ENCODE results near the genes DHH and AQP2.

DNA sequence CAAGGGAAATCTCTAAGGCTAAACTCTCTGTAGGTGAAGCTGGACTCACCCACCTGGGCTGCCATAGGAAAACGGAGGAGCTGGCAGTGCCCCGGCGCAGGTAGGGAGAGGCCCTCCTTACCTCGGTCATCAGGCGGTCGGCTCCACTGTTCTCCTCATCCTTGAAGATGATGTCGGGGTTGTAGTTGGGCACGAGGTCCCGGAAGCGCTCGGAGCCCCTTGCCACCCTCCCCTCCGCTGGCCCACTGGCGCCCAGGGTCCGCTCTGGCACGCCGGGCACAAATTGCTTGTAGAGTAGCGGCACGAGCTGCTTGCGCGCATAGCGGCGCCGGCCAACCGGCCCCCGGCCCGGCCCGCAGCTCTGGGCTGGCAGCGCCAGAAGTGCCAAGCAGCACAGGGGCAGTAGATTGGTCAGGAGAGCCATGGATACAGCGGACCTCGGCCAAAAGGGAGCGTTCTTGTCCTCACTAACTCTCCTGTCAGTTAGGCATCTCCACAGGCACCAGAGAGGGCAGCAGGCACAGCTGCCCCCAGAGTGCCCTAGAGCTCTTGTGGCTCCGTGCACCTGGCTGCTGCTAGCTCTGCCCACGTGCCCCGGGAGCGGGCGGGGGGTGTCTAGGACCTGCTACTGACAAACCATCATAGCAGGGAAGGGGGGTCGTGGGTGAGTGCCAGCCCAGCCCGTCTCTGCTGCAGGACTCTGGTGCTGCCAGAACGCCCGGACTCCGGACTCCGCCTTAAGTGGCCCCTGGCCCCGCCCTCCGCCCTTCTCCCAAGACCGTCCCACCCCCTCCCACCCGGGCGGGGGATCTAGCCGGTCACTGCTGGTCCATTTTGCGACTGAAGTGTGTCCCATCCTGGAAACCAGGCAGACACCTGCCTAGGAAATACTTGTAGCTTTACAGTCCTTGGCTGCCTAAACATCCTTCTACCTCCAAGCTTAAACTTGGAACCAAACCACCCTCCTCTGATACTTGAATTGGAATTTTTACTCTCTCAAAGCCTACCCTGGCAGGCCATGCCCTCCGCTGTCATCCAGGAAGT is at the start of gene DHH:
Gene DHH, minus strand, starts transcription at position 713 of the 1,044 bp plus-strand sequence.
- PRO-cap, 4 experiments = peak in 2 of 4 experiments; most common plus-strand start position 846 of the sequence (in 1); most common minus-strand start position 689 of the sequence (in 1)
- RAMPAGE, long total RNA, 2 experiments = no peak in any of the 2 experiments
- RRBS = 3% methylated on average over 24 of the region's 50 CpGs

DNA sequence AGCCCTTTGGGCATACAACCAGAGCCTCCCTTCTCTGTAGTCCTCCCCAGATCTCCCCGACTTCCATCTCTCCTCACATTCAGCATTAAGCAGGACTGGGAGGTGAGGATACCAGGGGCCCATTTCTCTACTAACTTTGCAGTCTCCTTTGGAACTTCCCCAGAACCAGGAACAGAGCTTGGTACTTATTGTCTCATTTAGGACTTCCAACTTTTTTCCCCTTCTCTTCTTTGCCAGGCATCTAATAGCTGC is 489 bp upstream of the DHH start:
- PRO-cap, 4 experiments = no peak in any of the 4 experiments
- RAMPAGE, long total RNA, 2 experiments = no peak in any of the 2 experiments
- RRBS = no CpG with 5 or more reads among the region's 1 CpG

GRCh38 chr12:49095416-49096333 is 1.1 kb upstream of the DHH start:
- PRO-cap, 4 experiments = no peak in any of the 4 experiments
- RAMPAGE, long total RNA, 2 experiments = no peak in any of the 2 experiments
- RRBS = no CpG with 5 or more reads among the region's 6 CpGs

DNA sequence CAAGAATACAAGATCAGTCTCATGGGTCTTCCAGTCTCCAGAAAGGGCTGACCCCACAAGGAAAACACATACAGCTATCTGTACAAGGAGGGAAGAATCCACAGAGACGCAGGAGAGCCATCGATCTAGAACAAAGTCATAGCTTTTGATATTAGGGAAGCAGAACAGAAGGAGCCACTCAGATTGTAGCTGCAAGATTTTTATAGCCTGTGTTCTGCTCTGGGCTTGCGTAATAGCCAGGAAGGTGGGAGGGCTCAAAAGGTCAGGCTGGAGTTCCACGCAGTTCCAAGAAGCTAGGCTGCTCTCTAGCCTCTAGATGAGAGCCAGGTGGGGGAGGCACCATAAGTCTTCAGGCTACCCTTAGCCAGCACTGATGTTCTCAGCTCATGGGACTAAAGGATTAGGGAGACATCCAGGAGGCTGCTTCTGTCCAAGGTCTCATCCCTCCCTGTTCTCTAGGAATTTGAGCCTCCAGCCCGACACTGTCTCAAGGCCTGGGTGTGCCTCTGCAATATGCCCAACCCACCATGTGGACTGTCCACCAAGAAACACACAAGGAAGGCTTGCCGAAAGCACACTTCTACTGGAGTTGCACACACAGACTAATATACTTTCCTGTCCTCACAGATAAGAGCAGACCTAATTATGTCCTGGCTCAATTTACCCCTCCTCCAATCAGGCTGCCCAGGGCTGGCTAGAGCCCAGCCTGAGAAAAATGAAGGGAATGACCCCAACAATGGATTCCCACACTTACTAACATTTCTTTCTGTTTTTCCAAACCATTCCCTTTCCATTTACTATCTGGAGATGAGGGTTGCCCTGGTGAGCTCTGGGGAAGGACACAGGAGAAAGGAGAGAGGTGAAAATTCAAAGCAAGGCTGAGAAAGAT is 1.6 kb downstream of the LMBR1L start:
- PRO-cap, 4 experiments = peak in 4 of 4 experiments; most common plus-strand start position 282 of the sequence (in 3); most common minus-strand start position 175 of the sequence (in 2)
- RAMPAGE, long total RNA, 2 experiments = no peak in any of the 2 experiments
- RRBS = no CpG with 5 or more reads among the region's 6 CpGs

GRCh38 chr12:49132796-49133532 is 1.8 kb upstream of the TUBA1B start:
- PRO-cap, 4 experiments = no peak in any of the 4 experiments
- RAMPAGE, long total RNA, 2 experiments = no peak in any of the 2 experiments
- RRBS = no CpG with 5 or more reads among the region's 8 CpGs

GRCh38 chr12:49214648-49215543 is 26.0 kb upstream of the TUBA1A start:
- PRO-cap, 4 experiments = peak in 2 of 4 experiments; most common plus-strand start chr12:49215077 (in 1); most common minus-strand start chr12:49214925 (in 1)
- RAMPAGE, long total RNA, 2 experiments = no peak in any of the 2 experiments
- RRBS = no CpG with 5 or more reads among the region's 6 CpGs

GRCh38 chr12:49225886-49226085 is 36.9 kb upstream of the TUBA1A start:
- PRO-cap, 4 experiments = peak in 1 of 4 experiments; most common plus-strand start chr12:49225942 (in 1)
- RAMPAGE, long total RNA, 2 experiments = no peak in any of the 2 experiments
- RRBS = no CpG with 5 or more reads among the region's 3 CpGs

DNA sequence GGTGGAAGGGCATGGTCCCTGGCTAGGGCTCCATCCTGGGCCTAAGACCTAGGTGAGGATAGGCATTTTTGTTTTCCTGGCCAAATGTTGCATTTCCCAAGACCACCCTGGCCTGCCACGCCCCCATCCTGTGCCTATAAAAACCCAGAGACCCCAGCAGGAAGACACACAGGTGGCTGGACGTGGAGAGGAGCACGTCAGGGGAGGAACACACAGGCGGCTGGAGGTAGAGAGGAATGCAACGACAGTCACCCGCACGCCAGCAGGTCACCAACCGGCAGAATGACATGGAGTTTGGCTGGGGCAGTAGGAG is 62.9 kb upstream of the KCNH3 start:
- PRO-cap, 4 experiments = no peak in any of the 4 experiments
- RAMPAGE, long total RNA, 2 experiments = no peak in any of the 2 experiments
- RRBS = no CpG with 5 or more reads among the region's 8 CpGs

- PRO-cap, 4 experiments = peak in 1 of 4 experiments; most common plus-strand start chr12:49553784 (in 1)
- RAMPAGE, long total RNA, 2 experiments = no peak in any of the 2 experiments
- RRBS = no CpG with 5 or more reads among the region's 2 CpGs
These were observed 14.4 kb downstream of the MCRS1 start for GRCh38 chr12:49553500-49553998.

- PRO-cap, 4 experiments = no peak in any of the 4 experiments
- RAMPAGE, long total RNA, 2 experiments = no peak in any of the 2 experiments
- RRBS = no CpG with 5 or more reads among the region's 9 CpGs
These were observed 5.1 kb downstream of the FAM186B start for GRCh38 chr12:49600253-49600794.

DNA sequence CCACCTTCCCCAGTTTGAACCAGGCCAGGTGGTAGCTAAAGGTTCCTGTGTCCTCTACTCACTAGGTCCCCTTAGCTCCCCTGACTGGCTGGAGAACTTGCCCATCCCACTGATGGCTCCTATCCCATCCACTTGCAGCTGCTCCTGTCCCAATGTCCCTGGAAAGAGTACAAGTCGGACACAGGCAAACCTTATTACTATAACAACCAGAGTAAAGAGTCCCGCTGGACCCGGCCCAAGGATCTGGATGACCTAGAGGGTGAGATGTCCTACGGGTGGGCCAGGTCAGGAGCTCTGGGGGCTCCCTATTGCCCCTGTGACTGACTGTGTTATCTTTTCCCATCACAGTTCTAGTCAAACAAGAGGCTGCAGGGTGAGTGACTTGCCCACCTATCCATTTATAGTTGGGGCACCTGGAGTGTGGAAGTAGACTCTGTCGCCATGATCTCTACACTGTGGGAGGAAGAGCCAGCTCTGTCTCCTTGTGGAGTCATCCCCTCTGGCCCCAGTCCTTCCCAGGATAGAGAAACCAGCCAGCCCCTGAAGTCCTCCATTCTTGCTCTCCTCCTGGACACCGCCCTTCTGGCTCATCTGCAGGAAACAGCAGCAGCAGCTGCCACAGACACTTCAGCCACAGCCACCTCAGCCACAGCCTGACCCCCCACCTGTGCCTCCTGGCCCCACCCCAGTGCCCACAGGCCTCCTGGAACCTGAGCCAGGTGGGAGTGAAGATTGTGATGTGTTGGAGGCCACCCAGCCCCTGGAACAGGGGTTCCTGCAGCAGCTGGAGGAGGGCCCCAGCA is 10.1 kb downstream of the PRPF40B start:
- PRO-cap, 4 experiments = no peak in any of the 4 experiments
- RAMPAGE, long total RNA, 2 experiments = start-site peak on the plus strand in 1 of 2 experiments, centred at positions 217 to 395 of the sequence, 5 to 6 reads per replicate
- RRBS = no CpG with 5 or more reads among the region's 6 CpGs

DNA sequence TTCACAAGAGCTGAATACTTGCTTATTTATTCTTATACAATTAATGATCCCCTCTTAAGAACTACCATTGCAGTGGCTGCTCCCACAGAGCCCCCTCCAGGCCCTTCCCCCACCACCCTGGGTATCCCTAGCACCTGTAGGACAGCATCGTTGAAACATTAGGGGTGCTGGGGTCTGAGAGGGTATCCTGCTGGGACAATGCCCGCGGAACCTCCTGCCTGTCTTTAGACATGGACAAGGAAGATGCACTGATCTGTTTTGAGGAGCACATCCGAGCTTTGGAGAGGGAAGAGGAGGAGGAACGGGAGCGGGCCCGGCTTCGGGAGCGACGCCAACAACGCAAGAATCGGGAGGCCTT is 13.1 kb downstream of the PRPF40B start:
- PRO-cap, 4 experiments = no peak in any of the 4 experiments
- RAMPAGE, long total RNA, 2 experiments = no peak in any of the 2 experiments
- RRBS = no CpG with 5 or more reads among the region's 12 CpGs

GRCh38 chr12:49647119-49647851 is 23.9 kb downstream of the PRPF40B start:
- PRO-cap, 4 experiments = no peak in any of the 4 experiments
- RAMPAGE, long total RNA, 2 experiments = no peak in any of the 2 experiments
- RRBS = no CpG with 5 or more reads among the region's 12 CpGs

DNA sequence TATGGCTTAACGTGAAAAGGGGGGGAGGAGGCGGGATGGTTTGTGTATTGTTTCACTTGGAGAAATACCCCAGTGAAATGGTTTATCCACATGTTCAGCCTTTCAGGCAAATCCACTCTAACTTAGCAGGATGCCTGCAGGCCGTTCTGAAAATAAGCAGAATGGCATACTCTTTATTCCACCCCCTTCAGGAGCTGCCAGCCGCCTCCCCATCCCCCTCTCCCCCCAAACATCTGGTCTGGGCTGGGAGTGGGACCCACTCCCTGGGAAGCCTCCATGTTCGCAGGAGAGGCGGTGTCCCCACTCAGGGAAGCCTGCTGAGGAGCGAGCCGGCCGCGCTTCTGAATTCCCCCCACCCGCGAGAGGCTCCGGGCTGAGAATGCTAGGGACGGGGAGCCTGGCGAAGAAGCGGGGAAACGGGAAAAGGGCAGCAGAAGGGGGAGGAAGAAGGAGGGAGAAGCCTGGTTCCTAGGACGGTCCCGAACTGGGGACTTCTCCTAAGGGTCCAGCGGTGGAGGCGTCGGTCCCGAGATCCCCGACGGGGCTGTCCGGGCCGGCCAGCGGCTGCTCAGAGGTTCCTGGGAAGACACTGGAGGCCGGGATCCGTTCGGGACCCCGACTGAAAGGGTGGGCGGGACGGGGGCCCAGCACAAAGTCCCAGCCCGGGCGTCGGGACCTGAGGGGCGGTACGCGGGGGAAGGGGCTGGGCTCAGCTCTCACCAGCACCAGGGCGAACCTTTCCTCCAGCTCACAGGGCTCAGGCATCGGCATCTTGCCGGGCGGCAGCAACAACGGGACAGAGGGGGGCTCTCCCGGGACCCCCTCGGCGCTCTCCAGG is 651 bp downstream of the FMNL3 start:
- PRO-cap, 4 experiments = peak in 4 of 4 experiments; most common plus-strand start position 307 of the sequence (in 3); most common minus-strand start position 621 of the sequence (in 3)
- RAMPAGE, long total RNA, 2 experiments = no peak in any of the 2 experiments
- RRBS = 1% methylated on average over 19 of the region's 48 CpGs

GRCh38 chr12:49763187-49763457 is 21.8 kb downstream of the TMBIM6 start:
- PRO-cap, 4 experiments = no peak in any of the 4 experiments
- RAMPAGE, long total RNA, 2 experiments = no peak in any of the 2 experiments
- RRBS = no CpG with 5 or more reads among the region's 5 CpGs

GRCh38 chr12:49902575-49903259 is 983 bp downstream of the FAIM2 start:
- PRO-cap, 4 experiments = no peak in any of the 4 experiments
- RAMPAGE, long total RNA, 2 experiments = no peak in any of the 2 experiments
- RRBS = no CpG with 5 or more reads among the region's 11 CpGs

GRCh38 chr12:49950535-49951060 is at the start of gene AQP2:
AQP2 (plus strand) TSS chr12:49950737.
- PRO-cap, 4 experiments = no peak in any of the 4 experiments
- RAMPAGE, long total RNA, 2 experiments = no peak in any of the 2 experiments
- RRBS = 71% methylated on average over 5 of the region's 17 CpGs

DNA sequence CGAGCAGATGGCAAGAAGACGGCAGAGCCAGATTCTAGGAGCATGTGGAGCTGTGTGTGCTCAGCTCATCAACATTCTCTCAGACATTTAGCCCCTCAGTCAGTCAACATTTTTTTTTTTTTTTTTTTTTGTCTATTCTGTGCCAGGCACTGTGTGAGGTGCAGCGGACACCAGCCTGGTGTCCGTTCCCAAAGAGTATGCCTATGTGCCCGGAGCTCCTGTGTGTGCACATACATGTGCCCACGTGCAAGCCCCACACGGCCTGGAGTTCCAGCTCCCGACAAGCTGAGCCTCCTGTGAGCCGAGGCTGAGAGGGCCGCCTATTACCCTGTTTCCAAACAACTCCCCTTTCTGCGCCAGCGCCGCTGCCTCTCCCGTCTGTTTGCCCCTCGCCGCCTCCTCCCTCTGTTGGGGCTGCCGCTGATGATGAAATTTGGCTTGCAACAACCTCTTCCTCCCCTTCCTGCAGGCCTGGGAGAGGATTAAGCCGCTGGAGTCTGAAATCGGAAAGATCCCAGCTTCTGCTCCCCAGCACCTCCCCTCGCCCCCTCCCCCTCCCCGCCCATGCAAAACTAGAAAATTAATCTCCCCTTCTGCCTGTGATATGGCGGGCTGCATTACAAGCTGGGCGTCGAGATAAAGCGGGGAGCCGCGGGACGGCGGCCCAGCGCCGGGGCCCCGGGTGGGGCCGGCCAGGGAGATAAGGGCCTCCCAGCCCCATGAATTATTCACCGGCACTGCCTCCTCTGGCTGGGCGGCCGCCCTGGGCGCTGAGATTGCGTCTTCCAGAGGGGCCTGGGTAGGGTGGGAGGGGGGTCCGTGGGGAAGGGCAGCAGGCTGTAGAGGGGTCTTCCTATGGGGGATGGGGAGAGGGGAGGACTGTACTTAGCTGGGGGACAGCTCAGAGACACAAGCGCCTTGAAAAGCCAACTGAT is 6.9 kb upstream of the ASIC1 start:
- PRO-cap, 4 experiments = peak in 3 of 4 experiments; most common plus-strand start position 622 of the sequence (in 2); most common minus-strand start position 407 of the sequence (in 3)
- RAMPAGE, long total RNA, 2 experiments = no peak in any of the 2 experiments
- RRBS = 9% methylated on average over 1 of the region's 40 CpGs

DNA sequence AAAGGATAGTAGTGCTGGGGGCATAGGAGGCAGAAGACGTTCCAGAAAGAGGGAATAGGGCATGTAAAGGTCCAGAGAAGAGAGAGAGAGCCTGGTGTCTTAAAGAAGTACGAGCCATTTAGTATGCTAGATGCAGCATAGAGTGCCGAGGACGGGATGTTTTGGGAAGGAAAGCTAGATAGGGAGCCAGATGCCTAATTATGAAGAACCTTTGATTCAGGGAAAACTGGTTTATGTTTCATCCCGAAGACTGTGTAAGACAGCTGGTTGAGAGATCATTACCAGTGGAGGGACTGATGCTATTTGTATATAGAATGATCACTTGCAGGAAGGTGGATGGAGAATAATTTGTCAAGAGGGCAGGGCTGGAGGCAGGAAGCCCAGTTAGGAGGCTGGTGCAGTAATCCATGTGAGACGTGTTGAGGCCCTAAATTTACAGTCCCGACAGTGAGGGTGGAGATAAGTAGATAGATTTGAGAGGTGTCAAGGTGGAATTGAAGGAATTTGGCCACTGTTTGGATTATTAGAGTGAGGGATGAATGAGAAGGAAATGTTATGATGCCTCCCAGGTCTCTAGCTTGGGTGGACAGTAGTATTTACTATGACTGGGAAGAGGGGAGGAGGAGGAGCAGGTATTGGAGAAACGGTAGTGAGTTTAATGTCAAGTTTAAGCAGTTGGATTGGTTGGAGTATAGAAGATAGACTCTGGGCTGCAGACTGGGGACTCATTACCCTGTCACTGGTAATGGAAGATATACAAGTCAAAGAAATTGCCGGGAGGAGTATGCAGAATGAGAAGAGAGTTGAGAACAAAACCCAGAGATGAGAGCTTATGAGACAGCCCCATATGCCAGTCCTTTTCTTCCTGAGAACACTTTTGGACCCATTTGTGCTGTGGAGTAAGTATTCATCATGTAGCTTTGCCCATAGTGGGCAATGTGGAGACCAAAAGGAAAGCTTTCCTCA is 7.9 kb upstream of the GPD1 start:
- PRO-cap, 4 experiments = no peak in any of the 4 experiments
- RAMPAGE, long total RNA, 2 experiments = no peak in any of the 2 experiments
- RRBS = no CpG with 5 or more reads among the region's 9 CpGs

GRCh38 chr12:50112366-50112843 is 369 bp downstream of the COX14 start:
- PRO-cap, 4 experiments = peak in 2 of 4 experiments; most common minus-strand start chr12:50112618 (in 2)
- RAMPAGE, long total RNA, 2 experiments = no peak in any of the 2 experiments
- RRBS = no CpG with 5 or more reads among the region's 20 CpGs